Measurements from ENCODE around the genes CTH and ZRANB2.

GRCh38 chr1:68143601-68143949 lies 88.7 kb downstream of the WLS start:
- PRO-cap: no peak
- RAMPAGE, long total RNA: no peak

- PRO-cap: no peak
- RAMPAGE, long total RNA: no peak
Measured at GRCh38 chr1:68159467-68160000, 72.8 kb downstream of the WLS start.

DNA sequence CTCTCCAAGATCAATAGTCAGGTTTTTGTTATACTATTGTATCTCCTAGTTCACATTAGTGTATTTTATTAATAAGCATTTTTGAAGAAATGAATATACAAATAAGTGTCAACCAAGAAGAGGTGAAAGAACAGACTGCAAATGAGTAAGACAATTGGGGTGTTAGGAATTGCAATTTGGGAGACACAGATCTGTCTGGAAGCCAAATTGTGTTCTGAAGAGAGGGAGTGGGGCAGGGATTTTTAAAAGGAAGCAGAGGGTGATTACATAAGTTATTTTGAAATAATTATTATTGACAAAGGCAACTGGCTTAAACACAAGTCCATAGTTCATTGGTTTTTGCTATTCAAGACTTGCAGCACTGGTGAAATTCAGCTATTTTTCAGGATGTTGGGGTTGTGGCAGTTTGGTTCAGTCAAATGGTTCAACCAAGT lies 299.9 kb upstream of the DEPDC1 start:
- PRO-cap: no peak
- RAMPAGE, long total RNA: no peak

GRCh38 chr1:70411149-70411750 lies at the start of gene CTH:
CTH (plus strand) TSS chr1:70411268.
- PRO-cap: bidirectional peak, plus-strand start at chr1:70411257, minus-strand start at chr1:70411096
- RAMPAGE, long total RNA: no peak

GRCh38 chr1:71073955-71074512 lies 6.8 kb downstream of the ZRANB2 start:
- PRO-cap: no peak
- RAMPAGE, long total RNA: no peak

DNA sequence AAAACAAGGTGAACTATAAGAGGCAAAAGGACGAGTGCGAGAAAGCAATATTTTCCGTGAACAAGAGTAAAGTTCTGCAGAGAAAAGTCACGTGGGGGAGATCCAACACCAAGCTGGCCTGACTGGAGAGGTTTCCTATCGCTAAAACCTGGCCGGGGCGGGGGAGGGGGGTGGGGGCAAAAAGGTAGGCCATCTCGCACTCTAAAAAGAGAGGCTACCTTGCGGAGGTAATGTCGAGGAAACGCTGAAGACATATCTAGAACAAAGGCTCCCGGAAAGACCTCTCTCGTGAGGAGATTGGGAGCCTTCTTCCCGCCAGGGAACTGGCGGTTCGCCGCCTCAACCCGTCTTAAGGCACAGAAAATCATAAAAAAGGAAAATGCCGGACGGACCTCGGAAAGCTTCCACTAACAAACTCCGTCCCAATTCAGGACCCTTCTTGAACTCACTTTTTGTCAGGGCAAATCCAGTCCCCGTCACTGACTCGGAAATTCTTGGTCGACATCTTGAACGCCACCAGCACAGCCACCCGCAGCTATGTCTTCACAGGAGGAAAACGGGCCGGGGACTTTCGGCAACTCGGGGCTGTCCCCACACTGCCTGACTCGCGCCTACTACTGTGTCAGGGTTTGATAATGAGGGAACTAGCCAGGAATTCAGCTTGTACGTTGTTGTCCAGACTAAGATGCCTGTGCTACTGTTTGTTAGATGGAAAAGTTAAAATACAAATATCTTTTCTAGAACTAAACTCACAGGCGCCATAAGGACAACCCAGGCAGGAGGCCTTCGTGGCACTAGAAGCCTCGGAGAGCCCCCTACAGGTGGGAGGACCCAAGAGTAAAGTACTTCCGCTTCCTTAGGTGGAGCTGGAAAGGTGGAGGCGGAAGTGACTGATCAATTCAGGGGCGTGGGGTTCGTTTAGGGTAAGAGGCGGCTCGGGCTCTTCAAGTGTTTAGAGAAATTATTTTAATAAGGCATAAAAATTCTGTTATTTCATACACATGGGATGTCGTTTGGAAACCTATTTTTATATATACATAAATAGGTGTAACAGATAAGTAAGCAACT lies at the start of gene ZRANB2:
ZRANB2 (minus strand) TSS at position 545 of the 1,068 bp plus-strand sequence.
- PRO-cap: unidirectional peak, minus-strand start at position 545 of the sequence; unidirectional peak, plus-strand start at position 897 of the sequence
- RAMPAGE, long total RNA: start-site peak on the minus strand centred at position 521 of the sequence, 26 bp wide, 63 and 169 reads in 2 replicates; start-site peak on the plus strand centred at position 873 of the sequence, 50 bp wide, 57 and 19 reads in 2 replicates

- PRO-cap: no peak
- RAMPAGE, long total RNA: no peak
Measured at GRCh38 chr1:71193084-71193505, 112.3 kb upstream of the ZRANB2 start.

- PRO-cap: bidirectional peak, plus-strand start at chr1:72283816, minus-strand start at chr1:72283794
- RAMPAGE, long total RNA: no peak
Measured at GRCh38 chr1:72283551-72284361, 1.4 kb upstream of the NEGR1 start.

- PRO-cap: no peak
- RAMPAGE, long total RNA: no peak
Measured at GRCh38 chr1:75732569-75732980, 8.1 kb downstream of the ACADM start.

DNA sequence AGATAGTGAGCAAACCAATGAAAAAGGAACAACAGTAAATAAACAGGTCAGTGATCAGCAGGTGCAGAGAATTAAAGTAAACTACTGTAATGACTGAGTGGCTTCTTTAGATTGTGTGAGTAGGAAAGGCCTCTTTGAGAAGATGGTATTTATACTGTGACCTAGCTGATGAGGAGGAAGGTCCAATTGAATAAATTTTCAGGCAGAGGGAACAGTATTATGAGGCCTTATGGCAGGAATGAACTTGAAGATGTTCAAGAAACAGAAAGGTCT lies 3.4 kb downstream of the ASB17 start:
- PRO-cap: no peak
- RAMPAGE, long total RNA: no peak

DNA sequence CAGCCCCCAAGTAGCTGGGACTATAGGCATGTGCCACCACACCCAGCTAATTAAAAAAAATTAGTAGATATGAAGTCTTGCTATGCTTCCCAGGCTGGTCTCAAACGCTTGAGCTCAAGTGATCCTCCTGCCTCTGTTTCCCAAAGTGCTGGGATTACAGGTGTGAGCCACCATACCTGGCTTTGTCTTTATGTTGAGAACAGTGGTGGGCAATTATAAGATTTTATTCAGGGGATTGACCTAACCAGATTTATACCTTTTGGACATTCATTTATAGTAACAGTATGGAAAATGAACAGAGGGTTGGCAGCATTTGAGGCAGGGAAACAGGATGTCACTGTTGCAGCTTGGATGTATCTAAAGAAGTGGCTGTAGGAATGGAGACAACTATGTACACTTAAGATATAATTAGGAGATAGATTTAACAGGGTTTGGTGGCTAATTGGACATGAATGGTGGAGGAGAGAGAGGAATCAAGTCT lies 123.6 kb downstream of the ST6GALNAC3 start:
- PRO-cap: no peak
- RAMPAGE, long total RNA: no peak

DNA sequence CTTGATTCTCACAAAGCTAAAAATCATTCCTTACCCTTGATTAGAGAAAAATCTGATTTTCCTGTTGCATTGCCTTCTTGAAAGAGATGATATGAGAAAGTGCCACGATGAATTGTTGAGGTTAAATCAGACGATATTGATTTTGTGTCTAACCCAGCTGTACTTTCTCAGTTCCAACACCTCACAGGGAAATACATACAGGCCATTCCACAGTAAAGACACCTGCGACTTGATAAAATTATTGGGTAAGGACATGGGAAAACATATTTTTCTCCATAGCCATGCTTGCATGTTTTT lies 255.5 kb upstream of the ST6GALNAC5 start:
- PRO-cap: no peak
- RAMPAGE, long total RNA: no peak

GRCh38 chr1:76868918-76869414 lies 1.7 kb downstream of the ST6GALNAC5 start:
- PRO-cap: no peak
- RAMPAGE, long total RNA: no peak

DNA sequence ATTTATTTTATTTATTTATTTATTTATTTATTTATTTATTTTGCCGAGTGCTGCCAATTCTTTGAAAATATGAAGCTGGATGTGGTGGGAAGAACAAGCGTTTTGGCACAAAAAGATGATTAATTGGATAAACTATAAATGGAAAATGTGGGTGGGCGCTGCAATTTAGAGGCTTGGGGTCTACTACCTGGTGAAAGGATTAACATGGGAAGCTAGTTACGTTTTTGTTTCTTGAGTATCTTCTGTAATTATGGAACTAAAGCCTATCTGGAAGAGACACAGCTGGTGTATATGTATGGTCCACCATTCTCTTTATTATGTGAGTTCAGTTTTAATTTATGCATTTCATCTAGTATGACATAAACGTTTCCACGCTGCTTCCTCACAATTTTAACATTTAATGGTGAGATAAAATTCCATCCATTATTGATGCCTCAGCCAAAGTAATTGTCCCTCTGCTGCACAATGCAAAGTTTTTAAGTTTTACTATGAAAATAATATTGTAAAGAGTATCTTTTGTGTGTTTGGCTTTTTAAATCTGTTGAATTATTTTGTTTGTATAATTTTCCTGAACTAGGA lies 573 bp upstream of the PIGK start:
- PRO-cap: no peak
- RAMPAGE, long total RNA: no peak

GRCh38 chr1:77917907-77918379 lies 29.5 kb downstream of the NEXN start:
- PRO-cap: no peak
- RAMPAGE, long total RNA: no peak

GRCh38 chr1:77942349-77942793 lies 36.5 kb downstream of the FUBP1 start:
- PRO-cap: no peak
- RAMPAGE, long total RNA: no peak

DNA sequence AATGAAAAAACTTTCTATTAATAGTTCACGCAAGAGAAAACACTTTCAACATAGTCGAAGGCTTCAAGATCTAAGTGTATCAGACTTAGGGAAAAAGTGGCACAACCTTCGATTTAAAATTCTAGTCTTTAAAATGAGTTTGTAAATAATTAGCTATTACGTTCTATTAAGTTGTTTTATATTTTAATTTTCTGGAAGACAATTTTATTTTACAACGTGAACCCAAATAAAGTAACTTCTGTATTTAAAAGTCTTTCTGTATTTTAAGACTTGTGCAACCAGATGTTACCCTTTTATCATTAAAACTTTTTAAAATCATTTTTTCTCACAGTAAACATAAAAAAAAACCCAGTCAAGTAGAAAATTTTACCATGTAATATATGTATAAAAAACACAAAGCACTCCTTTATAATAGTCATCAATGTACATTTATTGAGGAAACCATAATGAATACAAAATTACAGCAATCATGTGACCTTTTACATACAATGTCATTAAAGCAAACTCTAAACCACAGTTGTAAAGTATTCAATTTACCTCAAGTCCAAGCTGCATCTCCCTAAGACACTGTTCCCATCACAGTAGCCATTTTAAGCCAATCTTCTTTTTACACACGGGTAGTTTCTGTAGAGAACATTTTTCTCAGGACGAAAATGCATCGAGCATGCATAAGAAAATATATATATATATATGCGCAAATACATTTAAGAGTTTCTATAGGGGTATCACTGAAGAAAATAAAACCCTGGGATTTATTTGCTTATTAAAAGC lies 35.0 kb downstream of the FUBP1 start:
- PRO-cap: no peak
- RAMPAGE, long total RNA: no peak

- PRO-cap: no peak
- RAMPAGE, long total RNA: no peak
Measured at GRCh38 chr1:77958345-77958808, 20.5 kb downstream of the FUBP1 start.

GRCh38 chr1:78491288-78492298 lies 819 bp downstream of the PTGFR start:
- PRO-cap: unidirectional peak, minus-strand start at chr1:78491573; unidirectional peak, minus-strand start at chr1:78492019
- RAMPAGE, long total RNA: no peak

DNA sequence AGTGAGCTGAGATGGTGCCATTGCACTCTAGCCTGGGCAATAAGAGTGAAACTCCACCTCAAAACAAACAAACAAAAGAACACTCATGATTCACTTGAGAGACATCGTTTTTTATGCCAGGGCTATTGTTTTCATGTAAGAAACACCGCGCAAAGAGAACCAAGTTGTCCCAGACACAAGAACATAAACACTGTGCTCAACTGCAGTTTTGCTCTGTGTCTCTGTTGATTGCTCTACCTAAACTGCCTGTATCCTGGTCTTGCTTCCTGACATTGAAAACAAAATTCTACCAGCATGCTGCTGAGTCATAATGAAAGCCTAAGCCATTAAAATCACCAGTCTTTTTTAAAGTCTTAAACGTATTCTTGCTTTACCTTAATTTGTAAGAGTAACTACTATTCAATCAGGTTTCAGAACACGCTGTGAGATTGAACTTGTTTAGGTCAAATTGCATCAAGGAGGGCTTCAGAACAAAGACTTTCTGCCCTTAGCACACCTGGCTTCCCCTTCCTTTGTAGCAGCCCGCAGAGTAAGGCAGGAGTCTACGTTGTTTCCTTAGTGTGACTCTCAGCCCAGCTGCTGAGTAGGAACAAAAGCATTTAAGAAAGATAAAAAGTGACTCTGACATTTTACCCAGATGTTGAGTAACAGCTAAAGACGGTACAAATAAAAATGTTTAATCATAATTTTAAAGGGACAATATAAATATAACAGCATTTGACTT lies 186.7 kb upstream of the ADGRL4 start:
- PRO-cap: no peak
- RAMPAGE, long total RNA: no peak

Measured in urinary bladder (tissue), 3 donors.